Metastatic Liver Carcinoma in the Lung (tissue), 2 donors: ENCODE results near the gene RPRD1B.

DNA sequence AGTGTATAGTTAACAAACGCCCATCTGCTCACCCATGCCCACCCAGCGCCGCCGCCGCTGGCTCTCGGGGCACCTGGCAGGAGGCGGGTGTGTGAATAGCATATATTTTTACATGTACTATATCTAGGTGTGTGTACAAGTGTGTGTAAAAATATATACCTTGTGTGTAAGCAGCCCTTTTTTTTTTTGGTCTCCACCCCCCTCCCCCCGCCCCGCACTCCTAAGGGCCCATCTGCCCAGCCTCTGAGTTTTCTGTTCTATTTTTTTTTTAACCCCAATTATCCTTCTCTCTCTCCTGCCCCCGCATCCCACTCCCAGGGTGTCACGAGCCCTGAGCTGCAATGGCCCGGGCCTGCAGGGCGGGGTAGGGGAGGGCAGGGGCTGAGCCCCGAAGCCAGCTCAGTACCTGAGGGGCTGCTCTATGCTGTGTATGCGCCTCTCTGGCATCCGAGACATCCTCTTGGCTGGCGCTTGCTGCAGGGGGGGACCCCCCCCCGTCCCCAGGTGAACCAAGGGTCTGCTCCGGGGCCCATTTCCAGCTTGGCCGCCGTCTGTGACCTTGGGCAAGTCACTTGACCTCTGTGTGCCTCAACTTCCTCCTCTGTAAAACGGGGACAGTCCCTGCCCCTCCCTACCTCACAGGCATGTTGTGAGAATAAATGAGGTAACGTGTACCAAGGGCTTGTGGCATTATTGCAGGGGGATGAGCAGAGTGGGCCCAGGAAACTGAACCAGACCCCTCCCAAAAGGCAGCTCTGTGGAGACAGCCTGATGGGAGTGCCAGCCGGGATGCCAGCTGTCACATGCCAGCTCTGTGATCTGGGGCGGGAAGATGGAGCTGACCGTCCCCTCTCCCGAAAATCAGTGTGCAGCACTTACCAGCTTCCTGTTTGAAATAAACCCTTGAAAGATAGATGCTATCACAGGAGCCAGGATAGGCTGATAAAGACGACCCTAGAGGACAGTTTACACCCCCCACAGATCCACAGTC lies 13.1 kb upstream of the MYL9 start:
- PRO-cap, 2 experiments: no peak in any of the 2 experiments

- PRO-cap, 2 experiments: peak in 1 of 2 experiments; most common plus-strand start chr20:36543351 (in 1); most common minus-strand start chr20:36543253 (in 1)
These were observed 1.8 kb downstream of the MYL9 start for GRCh38 chr20:36543105-36543540.

GRCh38 chr20:36575404-36575824 lies 2.0 kb downstream of the TGIF2 start:
- PRO-cap, 2 experiments: no peak in any of the 2 experiments

- PRO-cap, 2 experiments: no peak in any of the 2 experiments
These were observed 12.1 kb downstream of the TGIF2 start for GRCh38 chr20:36585091-36586251.

GRCh38 chr20:36613339-36613857 lies 7.8 kb downstream of the RAB5IF start:
- PRO-cap, 2 experiments: no peak in any of the 2 experiments

DNA sequence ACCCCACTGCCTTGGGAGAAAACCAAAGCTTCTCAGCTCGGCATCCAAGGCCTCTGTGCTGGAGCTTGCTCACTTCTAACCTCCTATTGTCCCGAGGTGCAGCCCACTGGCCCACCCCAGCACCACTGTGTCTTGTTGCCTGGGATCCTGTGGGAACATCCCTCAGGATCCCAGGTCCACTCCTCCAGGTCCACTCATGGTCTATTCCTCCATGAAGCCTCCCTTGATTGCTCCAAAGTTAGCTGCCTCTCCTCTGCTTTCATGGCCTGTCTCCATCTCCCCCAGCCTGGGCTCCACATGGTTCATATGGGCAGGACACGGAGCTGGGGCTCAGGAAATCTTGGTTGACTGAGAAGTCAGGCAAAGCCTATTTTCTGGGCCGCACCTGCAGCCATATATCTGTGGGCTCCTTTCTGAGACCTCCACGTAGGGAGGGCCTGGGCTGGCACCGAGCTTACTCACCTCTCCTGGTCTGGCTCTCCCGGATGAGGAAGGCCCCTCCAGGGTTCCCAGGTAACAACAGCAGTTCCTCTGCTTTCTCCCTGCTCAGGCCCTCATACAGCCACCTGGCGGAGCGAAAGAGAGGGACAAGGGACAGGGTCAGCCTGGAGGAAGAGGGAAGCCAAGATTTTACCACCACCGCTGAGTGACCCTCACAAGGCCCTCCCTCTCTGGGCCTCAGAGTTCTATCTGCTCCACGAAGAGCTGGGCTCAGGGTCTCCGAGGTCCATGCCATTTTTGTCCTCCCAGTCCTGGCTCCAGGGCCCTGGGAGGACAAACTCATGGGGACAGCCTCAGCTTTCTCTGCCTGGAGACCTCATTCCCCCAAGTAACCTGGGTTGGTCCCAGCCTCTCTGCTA lies 13.6 kb downstream of the SLA2 start:
- PRO-cap, 2 experiments: no peak in any of the 2 experiments

DNA sequence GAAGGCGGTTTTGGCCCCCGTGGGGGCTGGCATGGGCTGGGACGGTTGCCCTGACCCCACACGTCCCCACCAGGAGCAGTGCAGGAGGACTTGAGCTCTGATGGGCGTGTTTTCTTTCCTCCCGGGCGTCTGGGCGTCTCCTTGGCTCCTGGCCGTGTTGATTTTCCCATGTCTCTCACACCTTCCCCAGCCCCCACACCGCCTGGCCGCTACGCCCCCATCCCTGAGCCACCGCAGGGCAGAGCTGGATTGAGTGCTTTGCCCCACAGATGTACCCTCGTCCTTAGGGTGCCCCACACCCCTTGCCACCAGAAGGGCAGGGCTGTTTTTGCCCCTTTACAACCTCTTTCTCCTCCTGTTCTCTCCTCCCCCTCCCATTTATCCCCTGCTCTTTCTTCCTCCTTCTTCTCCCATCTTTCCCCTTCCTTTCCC lies 1.4 kb upstream of the SOGA1 start:
- PRO-cap, 2 experiments: no peak in any of the 2 experiments

- PRO-cap, 2 experiments: no peak in any of the 2 experiments
These were observed 11.9 kb downstream of the TLDC2 start for GRCh38 chr20:36887804-36888221.

DNA sequence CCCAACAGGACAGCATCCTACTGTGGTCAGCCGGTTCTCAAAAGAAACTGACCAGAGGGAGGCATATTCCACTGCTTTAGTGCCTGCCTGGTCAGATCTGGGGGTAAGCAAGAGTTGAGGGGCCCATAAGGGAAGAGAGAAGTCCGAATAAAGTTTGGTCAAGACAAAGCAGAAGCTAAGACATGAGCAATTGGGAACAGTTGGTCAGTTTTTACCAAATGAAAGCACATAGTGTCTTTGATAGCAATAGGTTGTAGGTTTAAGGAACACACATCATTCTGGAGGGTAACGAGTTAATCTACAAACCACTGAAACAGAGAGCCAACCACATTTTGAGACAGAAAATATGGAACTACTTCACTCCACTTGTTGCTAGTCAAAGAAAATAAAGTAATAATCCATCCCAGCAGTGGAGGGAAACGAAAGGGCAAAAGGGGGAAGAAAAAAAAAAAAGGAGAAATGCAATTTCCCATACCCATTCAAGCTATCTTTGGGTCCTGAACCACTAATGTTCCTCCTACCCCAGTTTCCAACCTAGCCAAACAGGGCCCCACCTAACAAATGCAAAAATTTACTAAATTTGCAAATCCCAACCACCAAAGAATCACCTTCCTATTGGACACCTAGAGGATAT lies 1.5 kb downstream of the SAMHD1 start:
- PRO-cap, 2 experiments: peak in 1 of 2 experiments; most common plus-strand start position 79 of the sequence (in 1); most common minus-strand start position 39 of the sequence (in 1)

- PRO-cap, 2 experiments: no peak in any of the 2 experiments
These were observed 6.2 kb upstream of the GHRH start for GRCh38 chr20:37267555-37268443.

DNA sequence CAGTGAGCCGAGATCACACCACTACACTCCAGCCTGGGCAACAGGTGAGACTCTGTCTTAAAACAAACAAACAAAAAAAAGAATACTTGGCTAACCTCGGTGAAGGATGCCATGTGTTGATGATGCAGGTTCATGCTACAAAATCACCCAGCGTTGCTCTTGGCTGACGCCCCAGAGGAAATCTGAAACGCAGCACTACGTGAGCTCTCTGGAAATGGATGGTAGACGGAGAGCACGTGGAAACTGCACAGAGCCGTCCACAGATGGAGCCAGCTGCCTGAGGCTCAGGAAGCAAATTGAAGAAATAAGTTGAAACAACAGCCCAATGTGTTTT lies 12.9 kb upstream of the MANBAL start:
- PRO-cap, 2 experiments: no peak in any of the 2 experiments

DNA sequence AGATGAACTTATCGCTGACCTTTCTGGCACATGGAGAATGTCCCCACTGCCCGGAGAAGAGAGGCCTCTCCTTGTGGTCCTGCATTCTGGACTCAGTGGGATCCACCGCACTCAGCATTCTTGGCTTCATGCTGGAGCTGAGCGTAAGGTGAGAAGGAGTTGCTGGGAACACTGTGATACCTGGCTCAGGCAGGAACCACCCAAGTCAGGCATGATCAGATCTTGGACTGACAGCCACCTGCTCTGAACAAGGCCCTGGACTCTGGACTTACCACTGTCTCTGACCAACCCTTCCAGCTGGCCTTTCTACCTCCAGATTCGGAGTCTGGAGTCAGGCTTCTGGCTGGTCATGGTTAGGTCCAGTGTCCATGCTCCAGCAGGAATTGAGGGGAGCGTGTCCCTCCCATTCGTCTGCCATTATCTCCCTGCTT lies 5.7 kb upstream of the MANBAL start:
- PRO-cap, 2 experiments: no peak in any of the 2 experiments

DNA sequence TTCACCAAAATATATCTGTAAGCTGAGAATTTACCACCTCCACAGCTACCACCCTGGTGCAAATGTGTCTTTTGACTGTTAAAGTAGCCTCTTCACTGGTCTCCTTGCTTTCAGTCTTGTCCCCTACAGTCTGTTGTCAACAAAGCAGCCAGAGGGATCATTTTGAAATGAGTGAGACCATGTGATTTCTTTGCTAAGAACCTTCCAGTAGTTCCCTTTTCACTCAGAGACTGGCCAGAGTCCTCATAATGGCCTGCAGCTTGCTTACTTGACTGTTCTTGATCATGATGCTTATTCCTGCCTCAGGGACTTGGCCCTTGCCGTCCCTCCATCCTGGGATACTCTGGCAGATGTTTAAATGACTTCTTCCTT lies 4.8 kb downstream of the MANBAL start:
- PRO-cap, 2 experiments: peak in 1 of 2 experiments; most common minus-strand start position 135 of the sequence (in 1)

GRCh38 chr20:37303510-37304104 lies 14.2 kb downstream of the MANBAL start:
- PRO-cap, 2 experiments: no peak in any of the 2 experiments

DNA sequence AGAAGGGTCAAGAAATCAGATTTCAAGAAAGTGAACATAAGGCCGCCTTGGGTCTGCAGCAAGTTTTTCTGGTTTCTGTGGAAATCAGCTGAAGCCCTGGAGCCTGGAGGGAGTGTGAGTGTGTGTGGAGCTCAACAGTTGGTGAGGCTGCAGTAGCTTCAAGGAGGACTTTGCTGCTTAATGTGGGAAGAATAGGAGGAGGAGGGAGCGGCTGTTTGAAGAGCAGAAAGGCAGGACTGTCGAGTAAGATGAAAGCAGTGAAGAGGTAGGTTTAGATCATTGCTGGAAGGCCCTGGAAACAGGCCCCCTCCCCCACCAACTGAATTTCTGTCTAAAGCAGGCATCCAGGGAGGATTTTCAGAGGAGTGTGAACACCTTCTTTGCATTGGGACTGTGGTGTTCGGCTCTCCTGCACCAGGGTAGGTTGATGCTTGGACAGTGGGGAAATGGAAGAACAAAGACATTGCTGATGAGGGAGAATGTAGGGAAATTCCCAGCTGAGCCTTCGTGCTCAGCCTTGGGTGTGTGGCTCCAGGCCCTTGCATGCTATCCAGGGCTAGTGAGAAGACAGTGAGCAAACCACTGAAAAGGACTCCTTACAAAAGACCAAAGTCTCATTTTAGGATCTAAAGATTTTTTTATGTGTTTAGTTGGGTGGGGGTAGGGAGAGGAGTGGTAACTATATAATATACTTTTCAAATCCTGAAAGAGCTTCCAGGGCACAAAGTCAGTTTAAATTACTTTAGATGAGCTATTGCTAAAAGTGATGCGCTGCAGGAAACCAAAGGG lies 79.4 kb upstream of the VSTM2L start:
- PRO-cap, 2 experiments: no peak in any of the 2 experiments

DNA sequence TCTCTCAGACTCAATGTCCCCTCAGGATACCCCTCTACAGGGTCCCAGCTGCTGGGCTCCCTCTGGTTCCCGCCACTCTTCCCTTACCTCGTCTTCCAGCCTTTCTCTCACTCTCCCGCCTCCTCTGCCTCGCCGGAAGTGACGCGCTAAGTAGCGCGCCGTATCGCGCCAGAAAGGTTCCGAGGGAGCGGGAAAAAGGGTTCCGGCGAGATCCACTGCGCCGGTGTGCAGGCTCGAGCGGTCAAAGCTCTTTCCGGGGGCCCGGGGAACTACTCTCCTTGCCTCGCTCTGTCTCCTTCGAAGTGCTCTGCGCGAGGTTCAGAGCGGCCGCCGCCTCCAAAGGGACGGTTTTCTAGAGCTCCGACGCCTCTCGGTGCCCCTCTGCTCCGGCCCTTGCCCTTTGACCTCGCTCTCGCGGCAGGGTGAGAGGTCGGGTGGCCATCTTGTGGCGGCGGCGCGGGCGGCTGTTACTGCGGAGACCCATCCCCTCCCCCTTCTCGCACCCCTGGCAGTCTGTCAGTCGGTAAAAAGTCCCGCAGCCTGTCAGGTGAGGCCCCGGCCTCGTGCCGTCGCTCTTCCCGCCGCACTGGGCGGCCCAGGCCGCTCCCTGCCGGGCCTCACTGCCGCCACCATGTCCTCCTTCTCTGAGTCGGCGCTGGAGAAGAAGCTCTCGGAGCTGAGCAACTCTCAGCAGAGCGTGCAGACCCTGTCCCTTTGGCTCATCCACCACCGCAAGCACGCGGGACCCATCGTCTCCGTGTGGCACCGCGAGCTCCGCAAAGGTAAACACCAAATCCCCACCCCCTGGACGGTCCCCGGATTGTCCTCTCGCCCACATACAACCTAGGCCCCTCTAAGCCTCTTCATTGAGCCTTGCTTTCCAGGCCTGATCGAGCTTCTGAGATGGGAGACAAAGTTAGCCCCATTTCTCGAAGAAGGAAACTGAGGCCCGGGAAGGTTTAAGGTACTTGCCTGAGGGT lies at the start of gene RPRD1B:
Gene RPRD1B, plus strand, starts transcription at position 430 of the 980 bp plus-strand sequence.
- PRO-cap, 2 experiments: peak in 2 of 2 experiments; most common plus-strand start position 244 of the sequence (in 2); most common minus-strand start position 126 of the sequence (in 2)

DNA sequence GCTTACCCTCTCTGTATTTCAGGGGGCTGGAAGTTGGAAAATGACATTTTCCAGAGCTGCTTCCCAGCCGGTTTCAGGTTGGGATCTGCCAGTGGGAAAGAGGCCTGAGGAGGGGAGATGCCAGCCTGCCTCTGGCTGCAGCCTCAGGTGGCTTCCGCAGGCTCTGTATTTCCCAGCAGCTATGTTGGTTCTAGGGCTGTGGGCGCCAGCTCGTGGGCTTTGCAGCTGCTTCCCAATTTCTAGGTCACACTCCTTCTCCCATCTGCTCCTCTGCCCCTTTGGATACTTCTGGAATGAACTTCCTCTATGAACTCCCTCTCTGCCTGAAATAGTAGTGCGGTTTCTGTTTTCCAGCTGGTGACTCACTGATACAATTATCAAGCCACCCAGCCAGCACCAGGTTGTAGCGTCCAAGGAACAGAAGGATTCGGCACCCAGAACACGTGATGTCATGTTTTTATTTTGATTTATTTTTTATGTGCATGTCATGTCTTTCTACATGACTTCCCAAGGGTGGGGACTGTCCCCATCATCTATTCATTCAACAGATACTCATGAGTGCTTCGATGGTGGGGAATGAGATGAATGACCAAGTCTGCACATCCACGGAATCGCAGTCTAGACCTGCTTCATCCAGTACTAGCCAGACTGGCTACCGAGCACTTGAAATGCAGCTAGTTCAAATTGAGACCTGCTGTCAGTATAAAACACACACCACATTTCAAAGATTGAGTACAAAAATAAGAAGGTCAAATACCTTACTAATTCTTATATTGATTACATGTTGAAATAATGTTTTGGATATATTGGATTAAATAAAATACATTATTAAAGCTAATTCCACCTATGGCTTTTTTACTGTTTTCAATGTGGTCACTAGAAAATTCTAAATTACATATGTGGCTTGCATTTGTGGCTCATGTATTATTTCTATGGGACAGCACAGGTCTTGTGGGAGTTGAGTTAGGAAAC lies 37.8 kb downstream of the TGM2 start:
- PRO-cap, 2 experiments: no peak in any of the 2 experiments

DNA sequence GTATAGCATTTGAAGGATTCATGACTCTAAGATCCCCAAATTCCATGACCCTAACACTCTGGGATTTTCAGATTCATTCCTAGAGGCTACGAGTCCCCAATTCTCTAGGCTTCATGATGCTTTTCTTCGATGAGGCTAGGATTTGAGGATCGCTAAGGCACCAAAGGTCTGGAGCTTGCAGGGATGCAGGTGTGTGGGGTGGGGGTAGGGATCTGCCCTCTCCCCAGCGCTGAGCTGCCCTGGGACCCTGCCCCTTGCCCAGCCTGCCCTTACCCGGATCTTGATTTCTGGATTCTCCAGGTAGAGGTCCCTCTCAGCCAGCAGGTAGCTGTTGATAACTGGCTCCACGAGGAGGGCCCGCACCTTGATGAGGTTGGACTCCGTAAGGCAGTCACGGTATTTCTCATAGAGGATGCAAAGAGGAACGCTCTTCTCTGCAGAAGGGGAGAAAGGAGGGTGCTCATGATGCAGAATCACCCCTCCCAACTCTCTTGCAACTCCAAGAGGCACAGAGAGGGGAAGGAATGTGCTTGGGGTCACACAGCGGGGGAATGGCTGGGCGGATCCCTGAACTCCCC lies 32.9 kb downstream of the TGM2 start:
- PRO-cap, 2 experiments: no peak in any of the 2 experiments

- PRO-cap, 2 experiments: no peak in any of the 2 experiments
These were observed 8.2 kb downstream of the TGM2 start for GRCh38 chr20:38156661-38157448.

DNA sequence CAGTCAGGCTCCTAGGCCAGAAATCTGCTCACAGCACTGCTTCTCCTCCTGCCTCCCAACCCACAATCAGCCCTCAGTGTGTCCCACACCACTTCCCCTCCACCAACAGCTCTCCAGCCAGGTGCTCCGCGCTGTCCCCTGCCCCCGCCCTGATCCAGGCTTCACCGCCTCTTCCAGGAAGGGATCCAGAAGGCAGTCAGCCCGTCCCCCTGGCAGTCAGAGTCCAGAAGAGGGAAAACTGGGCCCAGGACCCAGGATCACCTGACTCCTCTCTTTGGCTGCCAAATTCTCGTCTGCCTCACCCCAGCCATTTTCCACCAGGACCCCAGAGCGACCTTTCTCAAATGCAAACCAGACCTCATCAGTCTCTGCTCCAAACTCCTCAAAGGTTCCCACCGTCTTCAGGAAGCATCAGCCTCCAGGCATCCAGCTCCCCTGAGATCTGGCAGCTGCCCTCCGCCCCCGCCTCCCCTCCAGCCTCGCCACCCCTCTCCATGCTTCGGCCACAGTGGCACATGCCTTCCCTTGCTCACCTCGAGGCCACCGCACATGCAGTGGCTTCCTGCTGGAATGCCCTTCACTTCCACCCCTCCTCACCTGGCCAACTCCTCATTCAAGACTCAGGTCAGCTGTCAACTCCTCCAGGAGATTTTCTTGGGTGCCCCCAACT lies 13.6 kb downstream of the KIAA1755 start:
- PRO-cap, 2 experiments: peak in 1 of 2 experiments; most common minus-strand start position 68 of the sequence (in 1)